Jejunum (tissue), 1 donor: ENCODE measurements around a stretch of chr1.

GRCh38 chr1:170146060-170146796 lies 469 bp downstream of the NTMT2 start:
- PRO-cap = no peak

DNA sequence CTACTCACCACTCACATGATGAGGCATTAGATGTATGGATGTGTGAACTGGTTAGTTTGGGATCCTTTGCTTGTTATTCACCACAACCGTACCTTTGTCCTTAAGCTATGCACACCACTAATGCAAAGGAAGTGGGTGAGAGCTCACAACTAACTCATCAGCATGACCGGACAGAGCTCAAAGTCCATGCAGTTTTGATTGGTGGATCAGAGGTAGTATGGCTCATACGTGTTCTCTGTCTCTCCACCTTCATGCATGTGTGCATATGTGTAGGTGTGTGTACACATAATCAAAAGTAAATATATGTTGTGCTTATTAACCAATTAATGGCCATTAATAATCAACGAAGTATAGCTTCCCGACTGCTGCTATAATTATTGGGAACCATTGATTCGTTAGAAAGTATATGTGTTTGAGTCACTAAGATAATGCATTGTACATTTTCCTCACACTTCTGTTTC lies 43.4 kb upstream of the MROH9 start:
- PRO-cap = no peak

DNA sequence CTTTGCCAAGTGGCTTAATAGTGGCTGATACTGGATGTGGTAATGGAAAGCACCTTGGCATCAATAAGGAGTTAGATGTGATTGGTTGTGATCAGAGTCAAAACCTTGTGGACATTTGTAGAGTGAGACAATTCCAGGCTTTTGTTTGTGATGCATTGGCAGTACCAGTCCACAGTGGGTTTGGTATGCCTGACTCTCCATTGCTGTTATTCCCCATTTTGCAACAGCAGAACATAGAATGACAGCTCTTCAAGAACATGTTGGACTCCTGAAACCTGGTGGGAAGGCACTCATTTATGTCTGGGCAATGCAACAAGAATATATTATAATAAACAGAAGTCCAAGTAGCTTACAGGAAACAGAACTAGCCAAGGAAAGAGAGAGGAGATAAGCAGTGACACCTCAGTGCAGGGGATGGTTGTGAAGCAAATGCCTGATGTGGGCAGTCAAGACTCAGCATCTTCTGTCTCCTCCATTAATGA lies 6.2 kb upstream of the FMO3 start:
- PRO-cap = no peak

- PRO-cap = no peak
Observed at GRCh38 chr1:171126538-171126911, 35.8 kb downstream of the FMO3 start.

DNA sequence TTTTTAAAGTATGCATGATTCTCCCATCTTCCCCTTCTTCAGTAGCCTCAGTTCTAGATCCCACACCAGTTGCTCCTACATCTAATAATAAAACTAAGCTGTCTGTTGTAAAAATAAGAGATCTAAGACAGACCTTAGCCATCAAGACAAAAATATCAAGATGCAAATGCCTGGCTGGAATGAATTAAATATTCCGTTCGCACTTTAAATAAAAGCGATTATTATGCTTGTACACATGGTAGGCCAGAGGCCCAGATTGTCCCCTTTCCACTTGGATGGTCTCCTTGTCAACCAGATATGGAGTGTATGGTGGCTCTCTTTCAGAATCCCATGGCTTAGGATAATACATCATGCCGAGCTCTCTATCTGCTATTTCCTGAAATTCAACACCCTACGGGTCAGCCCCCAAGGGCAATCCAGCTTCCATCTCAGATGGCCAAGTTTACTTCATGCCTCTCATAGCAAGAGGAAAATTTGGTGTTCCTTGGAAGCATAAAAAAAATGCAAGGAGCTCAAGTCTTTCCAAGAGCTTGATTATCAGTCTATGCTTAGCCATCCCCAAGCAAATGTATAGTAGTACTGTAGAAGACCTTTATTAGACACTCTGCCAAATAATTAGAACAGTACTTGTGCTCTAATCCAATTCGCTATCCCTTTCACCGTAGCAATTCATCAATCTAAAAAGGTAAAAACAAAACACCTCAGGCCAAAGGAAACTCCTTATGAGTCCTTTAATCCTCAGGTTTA lies 25.3 kb upstream of the FMO1 start:
- PRO-cap = no peak

DNA sequence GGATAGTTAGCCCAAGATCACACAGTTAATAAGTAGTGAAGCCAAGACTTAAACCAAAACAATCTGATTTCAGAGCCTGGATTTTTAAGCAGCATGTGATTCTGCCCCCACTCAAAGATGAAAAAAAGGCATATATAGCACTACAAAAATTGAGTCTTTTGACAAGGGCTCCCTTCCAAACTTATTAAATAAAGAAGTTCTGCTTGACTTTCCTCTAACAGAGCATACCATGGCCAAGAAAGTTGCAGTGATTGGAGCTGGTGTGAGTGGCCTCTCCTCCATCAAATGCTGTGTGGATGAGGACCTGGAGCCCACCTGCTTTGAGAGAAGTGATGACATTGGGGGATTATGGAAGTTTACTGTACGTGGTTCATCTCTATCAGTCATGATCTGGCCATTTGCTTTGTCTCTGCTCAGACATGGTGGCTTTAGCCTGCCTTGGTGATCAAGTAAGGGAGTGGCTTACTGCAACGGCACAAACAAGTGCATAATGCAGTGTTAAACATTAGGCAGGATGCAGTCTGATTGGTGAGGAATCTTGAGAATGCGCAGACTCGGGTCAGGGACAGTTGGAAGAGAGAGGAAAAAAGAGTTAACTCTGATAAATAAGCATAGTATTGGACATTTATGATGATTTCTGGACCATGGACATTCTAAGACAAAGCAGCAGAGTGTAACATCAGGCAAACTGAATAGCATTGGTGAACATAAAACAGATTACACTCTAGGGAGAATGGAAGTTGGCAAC lies 5.8 kb downstream of the FMO4 start:
- PRO-cap = no peak

DNA sequence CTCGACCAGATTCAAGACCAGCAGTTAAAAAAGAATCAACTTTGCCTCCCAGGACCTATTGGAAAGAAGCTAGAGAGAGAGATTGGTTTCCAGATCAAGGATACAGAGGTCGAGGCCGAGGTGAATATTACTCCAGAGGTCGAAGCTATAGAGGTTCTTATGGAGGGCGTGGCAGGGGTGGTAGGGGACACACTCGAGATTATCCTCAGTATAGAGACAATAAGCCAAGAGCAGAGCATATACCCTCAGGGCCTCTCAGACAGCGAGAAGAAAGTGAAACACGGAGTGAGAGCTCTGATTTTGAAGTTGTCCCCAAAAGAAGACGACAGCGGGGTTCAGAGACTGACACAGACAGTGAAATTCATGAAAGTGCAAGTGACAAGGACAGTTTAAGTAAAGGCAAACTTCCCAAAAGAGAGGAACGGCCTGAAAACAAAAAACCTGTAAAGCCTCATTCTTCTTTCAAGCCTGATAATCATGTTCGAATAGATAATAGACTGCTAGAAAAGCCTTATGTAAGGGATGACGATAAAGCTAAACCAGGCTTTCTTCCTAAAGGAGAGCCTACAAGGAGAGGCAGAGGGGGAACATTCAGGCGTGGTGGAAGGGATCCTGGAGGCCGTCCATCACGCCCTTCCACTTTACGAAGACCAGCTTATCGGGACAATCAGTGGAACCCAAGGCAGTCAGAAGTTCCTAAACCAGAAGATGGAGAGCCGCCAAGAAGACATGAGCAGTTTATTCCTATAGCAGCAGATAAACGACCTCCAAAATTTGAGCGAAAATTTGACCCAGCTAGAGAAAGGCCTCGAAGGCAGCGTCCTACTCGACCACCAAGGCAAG lies 55.8 kb downstream of the PRRC2C start:
- PRO-cap = no peak

DNA sequence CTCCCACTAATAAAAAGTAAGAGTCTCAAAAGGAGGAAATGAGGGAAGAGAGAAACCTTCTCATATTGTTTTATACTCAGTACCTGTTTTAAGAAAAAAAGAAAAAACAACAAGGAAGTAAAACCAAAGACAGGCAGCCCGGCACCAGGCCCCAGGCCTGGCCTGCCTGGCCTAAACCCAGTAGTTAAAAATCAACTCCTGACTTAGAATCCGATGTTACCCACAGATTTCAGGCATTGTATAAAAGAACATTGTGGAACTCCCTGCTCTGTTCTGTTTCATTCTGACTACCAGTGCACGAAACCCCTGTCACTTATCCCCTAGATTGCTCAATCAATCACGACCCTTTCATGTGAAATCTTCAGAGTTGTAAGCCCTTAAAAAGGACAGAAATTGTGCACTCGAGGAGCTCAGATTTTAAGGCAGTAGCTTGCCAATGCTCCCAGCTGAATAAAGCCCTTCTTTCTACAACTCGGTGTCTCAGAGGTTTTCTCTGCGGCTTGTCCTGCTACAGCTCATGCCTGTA lies 15.7 kb upstream of the MYOCOS start:
- PRO-cap = no peak

- PRO-cap = no peak
Observed at GRCh38 chr1:171742977-171743493, 1.2 kb upstream of the VAMP4 start.

DNA sequence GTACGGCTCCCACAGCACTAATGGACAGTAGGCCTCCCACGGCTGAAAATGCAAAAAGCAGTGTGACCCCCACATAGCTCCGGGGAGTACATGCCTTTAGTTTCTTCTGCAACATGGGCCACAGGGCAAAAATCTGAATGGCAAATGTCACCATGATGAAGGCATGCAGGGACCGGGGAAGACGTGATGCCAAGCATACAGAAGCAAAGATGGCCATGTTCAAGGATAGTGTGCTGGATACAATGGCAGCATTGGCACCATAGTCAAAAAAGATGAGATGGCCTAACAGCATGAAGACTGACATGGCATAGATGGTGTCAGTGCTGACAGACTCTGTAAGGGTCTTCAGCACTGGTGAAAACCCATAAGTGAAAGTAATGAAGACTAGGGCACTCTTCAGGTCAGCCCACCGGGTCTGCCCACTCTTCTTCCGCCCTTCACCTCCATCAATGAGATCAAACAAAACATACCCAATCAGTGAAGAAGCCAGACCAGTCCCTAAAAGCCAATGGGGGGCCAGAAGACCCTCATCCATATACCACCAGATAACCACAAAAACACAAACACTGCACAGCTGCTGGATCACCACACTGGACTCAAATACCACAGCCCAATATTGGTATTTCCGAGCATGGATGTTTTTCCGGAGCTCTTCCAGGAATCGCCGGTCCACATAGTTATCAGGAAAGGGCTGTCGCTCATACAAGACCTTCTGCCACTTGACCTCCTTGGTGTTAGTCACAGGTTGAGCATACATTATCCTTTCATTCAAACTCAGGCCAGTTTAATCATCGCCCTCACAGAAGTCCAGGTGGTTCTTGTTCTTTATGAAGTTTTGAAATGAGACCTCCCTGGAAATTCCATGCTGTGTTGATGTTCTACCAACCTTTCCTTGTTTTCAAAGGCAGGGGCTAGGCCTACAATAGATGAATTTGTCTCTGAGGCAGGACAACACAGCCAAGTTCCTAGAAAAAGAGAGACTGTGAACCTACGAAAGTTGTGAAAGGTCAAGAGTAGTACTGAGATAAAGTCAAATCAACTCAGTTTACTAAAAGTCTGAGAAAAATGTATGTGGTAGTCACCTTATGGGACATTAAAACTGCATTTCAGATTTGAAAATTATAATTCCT lies 1.6 kb downstream of the PIGC start:
- PRO-cap = no peak

DNA sequence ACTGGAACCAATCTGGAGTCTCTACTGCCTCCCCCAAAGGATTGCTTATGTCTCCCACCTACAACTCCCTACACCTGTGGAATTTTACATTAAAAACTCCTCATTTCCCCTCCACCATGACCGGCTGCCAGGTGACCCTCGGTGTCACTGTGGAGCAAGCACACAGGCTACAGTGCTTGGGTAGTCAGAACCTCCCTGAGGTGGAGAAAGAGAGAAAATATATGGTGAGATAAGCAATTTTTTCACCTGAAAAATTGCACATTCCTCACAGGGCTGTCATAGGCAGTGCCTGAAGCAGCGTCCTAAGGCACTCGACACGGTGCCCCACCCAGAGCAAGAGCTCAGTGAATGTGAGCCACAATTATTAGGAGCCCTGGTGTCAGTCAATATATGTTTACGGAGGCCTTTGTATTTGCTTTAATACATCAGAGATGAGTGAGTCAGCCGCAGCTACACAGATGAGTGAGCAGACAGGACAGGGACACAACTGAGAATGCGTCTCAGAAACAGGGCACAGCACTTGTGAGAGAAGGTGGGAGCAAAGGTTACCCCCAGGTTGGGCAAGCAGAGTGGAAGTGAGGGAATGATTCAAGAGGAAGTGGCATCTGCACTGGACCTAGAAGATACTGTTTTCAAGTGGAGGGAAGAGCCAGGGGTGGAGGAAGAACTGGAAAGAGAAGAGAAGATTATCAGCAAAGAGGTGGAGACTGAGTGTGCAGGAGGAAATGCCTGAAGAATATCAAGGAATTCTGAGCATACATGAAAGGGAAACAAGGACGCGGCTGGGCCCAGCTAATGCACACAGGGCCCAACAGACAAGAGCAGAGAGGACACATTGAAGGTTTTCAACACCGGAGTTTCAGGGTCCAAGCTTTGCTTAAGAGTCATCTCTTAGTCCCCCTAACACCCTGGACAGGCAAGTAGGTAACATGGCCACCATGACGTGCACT lies 5.2 kb upstream of the PIGC start:
- PRO-cap = bidirectional peak, plus-strand start at position 457 of the sequence, minus-strand start at position 318 of the sequence; bidirectional peak, plus-strand start at position 760 of the sequence, minus-strand start at position 495 of the sequence

- PRO-cap = no peak
Observed at GRCh38 chr1:172497280-172497725, 35.6 kb upstream of the SUCO start.

GRCh38 chr1:172531999-172532717 lies 792 bp upstream of the SUCO start:
- PRO-cap = bidirectional peak, plus-strand start at chr1:172532550, minus-strand start at chr1:172532414

DNA sequence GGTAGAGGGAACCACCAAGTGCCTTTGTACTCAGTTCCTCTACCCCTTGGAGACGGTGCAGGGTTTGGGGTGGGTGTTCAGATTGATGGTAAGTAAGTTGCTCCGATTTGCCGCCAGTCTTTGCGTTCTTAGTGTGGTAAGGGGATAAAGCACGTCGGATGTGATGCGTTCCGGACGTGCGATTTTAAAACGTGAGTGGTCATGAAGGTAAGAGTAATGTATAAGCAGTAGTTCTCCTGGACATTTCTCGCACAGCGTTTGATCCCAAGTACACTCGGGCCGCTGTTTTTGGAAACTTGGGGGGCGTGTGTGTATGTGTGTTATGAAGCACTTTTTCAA lies 756 bp downstream of the SUCO start:
- PRO-cap = no peak

- PRO-cap = no peak
Observed at GRCh38 chr1:172544244-172544647, 11.3 kb downstream of the SUCO start.

- PRO-cap = no peak
Observed at GRCh38 chr1:172639070-172640075, 19.5 kb upstream of the FASLG start.

- PRO-cap = no peak
Observed at GRCh38 chr1:172949083-172949622, 101.6 kb downstream of the TNFSF18 start.

DNA sequence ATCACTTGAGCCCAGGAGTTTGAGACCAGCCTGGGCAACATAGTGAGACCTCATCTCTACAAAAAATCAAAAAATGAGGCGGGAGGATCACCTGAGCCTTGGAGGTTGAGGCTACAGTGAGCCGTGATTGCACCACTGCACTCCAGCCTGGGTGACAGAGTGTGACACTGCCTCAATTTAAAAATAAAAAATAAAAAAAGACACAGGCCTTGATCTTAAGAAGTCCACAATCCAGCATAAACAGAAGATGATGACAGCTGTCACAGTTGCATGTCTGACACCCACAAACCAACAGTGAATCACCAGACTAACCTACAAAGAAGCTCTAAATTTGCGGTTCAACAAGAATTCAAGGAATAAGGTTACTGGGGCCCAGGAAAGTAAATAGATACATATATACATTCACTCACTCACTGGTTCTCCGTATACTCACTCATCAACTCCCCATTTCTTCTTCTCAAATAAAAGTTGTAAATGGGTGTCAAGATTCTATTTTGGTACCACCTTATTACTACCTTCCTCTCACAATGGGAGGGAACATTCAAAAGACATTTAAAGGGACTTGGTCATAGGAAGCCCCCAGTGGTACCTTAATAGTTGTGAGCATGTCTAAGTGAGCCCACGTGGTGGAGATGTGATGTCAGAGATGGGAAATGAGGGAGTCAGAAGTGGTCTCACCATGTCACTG lies 66.9 kb upstream of the PRDX6 start:
- PRO-cap = no peak

DNA sequence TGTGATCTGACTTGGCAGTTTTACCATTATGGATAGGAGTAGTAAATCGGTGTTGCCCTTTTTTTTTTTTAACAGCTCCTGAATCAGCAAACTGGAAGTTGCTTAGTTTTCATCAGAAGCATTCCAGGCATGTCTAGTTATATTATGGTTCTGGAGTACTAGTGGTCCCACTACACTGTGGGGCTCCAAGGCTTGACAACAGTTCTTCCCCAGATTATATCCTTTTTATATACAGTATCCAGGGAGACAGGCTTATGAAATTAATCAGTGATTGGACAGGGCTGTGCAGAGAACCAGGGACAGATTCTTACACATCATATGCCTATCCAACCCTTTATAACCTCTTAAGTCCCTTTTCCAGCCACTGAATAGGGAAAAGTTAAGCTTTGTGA lies 1.3 kb downstream of the PRDX6 start:
- PRO-cap = no peak

- PRO-cap = no peak
Observed at GRCh38 chr1:173489159-173489842, 12.2 kb downstream of the PRDX6 start.